IMR-90 (cell line): ENCODE measurements around a stretch of chr5.

DNA sequence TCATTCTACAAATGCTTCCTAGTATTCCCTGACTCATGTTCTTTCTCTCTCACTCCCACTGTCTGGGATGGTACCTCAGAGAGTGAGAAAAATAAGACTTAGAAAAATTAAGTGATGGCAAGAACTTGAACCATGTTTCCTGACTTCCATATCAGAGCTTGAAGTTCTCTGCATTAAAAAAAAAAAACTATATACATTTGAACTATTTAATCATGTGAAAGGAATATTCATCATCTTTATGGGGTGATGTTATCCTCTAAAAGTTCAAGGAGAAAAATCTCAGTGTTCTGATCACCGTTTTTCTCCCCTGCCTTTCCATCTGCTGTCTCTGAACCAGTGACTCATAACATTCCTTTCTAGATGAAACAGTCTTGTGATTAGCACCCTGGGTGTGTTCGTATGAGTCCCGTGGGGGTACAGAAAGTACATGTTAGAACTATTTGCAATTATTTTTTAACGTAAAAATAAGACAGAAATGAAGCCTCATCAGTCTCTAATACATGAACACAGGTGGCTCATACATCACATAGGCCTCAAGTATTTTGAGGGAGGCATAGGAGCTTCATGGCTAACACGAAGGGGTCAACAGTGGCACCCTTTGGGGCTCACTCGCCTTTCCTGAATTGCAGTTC lies 283.1 kb downstream of the SLF1 start:
- RRBS, result no CpG with 5 or more reads among the region's 6 CpGs
CAGE:
- cytosol, long polyA plus RNA, result no peak
- long polyA plus RNA, result no peak
- nucleus, long polyA plus RNA, result no peak

DNA sequence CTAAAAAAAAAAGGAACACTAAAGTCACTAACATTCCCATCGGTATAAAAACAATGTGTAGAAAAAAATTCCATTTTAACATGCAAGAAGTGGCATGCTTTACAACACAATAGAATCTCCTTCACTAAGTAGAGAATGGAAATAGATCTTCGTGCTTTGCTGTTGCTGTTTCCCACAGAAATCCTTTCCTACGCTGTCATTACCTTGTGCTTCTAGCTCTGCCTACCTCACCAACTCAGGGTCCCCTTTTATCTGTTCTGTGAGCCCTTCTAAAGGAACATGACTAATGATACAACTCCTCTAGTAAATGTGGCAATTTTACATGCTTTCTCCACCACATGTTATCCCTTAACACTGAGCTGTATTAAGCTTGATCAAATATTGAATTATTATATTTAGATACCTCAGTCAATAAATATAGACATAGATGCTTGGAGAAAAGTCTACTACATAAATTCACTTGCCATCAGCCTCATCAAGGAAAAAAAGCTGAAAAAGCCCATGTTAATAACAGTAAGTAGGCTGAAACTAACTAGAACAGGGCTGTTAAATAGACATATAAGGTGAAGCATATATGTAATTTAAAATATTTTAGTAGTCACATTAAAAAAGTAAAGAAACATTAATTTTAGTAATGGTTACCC lies 202.8 kb downstream of the MCTP1 start:
- RRBS, result no CpG with 5 or more reads among the region's 3 CpGs
CAGE:
- cytosol, long polyA plus RNA, result no peak
- long polyA plus RNA, result no peak
- nucleus, long polyA plus RNA, result no peak

- RRBS, result no CpG with 5 or more reads among the region's 4 CpGs
CAGE:
- cytosol, long polyA plus RNA, result no peak
- long polyA plus RNA, result no peak
- nucleus, long polyA plus RNA, result no peak
These were observed 15.5 kb downstream of the SPATA9 start for GRCh38 chr5:95666988-95667917.

DNA sequence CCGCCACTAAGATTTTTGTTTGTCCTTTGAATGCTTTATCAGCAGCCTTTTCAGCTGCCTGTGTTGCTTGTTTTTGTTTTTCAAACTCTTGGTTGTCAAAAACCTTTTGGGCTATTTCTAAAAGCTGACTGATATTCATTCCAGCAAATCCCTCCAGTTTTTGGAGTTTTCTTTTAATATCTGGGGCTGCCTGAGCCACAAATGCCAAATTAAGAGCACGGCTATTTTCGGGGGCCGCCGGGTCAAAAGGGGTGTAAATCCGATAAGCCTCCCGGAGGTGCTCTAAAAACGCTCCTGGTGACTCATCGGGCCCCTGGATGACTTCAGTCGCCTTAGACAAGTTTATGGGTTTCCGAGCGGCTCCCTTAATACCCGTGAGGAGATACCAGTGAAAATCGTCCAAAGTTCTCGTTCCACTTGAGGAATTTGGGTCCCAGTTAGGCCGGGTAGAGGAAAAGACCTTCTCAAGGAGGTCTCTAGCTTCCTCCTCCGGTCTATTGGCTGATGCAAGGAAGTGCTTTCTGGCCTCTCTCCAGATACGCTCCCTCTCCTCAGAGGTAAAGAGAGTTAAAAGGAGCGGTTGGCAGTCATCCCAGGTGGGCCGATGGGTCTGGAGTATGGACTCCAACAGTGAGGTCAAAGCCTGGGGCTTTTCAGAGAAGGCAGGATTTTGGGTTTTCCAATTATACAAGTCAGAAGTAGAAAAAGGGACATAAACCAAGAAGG lies 20.2 kb upstream of the RHOBTB3 start:
- RRBS, result no CpG with 5 or more reads among the region's 20 CpGs
CAGE:
- cytosol, long polyA plus RNA, result no peak
- long polyA plus RNA, result no peak
- nucleus, long polyA plus RNA, result no peak

- RRBS, result no CpG with 5 or more reads among the region's 2 CpGs
CAGE:
- cytosol, long polyA plus RNA, result no peak
- long polyA plus RNA, result no peak
- nucleus, long polyA plus RNA, result no peak
These were observed 3.3 kb upstream of the RHOBTB3 start for GRCh38 chr5:95727735-95728284.

GRCh38 chr5:95728365-95729211 lies 2.5 kb upstream of the RHOBTB3 start:
- RRBS, result no CpG with 5 or more reads among the region's 4 CpGs
CAGE:
- cytosol, long polyA plus RNA, result no peak
- long polyA plus RNA, result no peak
- nucleus, long polyA plus RNA, result no peak

- RRBS, result no CpG with 5 or more reads among the region's 2 CpGs
CAGE:
- cytosol, long polyA plus RNA, result no peak
- long polyA plus RNA, result no peak
- nucleus, long polyA plus RNA, result no peak
These were observed 1.0 kb downstream of the RHOBTB3 start for GRCh38 chr5:95732241-95732434.

- RRBS, result no CpG with 5 or more reads among the region's 6 CpGs
CAGE:
- cytosol, long polyA plus RNA, result no peak
- long polyA plus RNA, result no peak
- nucleus, long polyA plus RNA, result no peak
These were observed 34.1 kb upstream of the GLRX start for GRCh38 chr5:95856615-95857076.

DNA sequence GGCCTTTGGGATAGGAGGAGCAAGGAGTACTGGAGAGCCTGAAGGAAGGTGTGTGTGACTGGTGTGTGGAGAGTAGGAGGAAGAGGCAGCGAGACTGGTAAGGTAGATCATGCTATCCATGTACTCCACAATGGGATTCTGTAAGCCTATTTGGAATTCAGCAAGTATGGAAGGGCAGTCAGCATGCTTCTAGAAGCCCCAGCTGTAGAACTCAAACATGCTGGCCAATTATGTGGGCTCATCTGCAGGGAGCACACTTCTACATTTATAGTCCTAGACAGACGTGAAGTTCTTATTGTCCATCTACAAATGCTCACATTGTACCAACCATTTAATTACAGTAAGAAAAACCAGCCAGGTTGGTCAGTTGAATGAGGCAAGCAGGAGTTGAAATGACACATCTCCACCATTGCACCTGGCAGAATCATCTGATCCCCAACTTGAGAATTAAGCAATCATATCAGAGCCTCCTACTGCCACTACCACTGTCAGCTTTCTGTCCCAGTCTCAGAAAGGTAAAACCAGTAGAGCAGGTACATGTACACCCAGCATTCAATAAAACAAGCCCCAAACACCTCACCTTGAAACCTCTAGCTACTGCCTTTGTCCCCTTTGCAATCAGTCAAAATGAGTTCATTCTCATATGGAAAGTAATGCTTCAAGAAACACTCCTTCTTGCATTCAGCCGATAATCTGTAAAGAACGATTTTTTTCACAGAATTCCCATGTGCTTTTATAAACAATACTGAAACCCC lies 60.9 kb upstream of the GLRX start:
- RRBS, result no CpG with 5 or more reads among the region's 4 CpGs
CAGE:
- cytosol, long polyA plus RNA, result no peak
- long polyA plus RNA, result no peak
- nucleus, long polyA plus RNA, result no peak

DNA sequence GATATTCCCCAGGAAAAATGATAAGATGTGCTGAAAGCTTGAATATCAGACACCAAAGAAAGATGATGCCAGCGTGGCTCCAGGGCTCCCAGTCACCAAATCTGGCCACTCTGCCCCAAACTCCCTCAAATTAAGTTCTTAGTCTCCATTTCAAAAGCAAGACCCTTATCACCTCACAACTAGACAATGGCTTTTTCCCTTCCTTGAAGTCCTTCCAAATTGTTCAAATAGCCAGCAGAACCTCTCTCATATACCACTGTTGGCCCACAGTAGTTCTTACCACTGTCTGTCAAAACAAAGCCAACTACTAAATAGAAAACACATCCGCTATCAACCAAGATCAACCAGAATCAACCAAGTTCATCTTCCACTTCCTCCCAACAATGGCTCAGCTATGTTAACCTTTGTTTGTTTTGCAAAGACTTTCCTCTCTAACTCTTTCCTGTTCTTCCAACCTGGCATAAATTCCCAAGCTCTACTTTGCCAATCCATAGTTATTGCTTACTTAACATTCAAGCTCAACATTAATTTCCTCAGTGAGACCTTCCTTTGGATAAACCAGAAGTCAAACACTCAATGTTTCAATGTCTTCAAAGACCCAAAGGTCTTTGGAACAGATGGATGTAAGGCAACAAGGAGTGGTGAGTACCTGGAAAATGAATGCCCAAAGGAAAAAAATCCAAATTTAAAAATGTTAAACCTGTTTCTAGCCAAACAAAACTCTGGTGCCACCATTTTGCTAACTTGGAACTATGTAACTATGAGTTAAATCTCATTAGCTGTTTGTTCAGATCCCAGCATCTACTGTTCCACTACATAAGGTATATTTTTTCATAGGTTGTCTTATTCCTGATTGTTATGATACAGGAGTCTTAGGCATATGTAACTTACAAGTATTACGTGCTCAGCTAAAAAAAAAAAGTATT lies 15.1 kb downstream of the ELL2 start:
- RRBS, result no CpG with 5 or more reads among the region's 3 CpGs
CAGE:
- cytosol, long polyA plus RNA, result no peak
- long polyA plus RNA, result no peak
- nucleus, long polyA plus RNA, result no peak

- RRBS, result no CpG with 5 or more reads among the region's 1 CpG
CAGE:
- cytosol, long polyA plus RNA, result no peak
- long polyA plus RNA, result no peak
- nucleus, long polyA plus RNA, result no peak
These were observed 27.6 kb upstream of the ELL2 start for GRCh38 chr5:95989169-95989653.

GRCh38 chr5:96274998-96275620 lies 157.9 kb downstream of the PCSK1 start:
- RRBS, result no CpG with 5 or more reads among the region's 3 CpGs
CAGE:
- cytosol, long polyA plus RNA, result no peak
- long polyA plus RNA, result no peak
- nucleus, long polyA plus RNA, result no peak

DNA sequence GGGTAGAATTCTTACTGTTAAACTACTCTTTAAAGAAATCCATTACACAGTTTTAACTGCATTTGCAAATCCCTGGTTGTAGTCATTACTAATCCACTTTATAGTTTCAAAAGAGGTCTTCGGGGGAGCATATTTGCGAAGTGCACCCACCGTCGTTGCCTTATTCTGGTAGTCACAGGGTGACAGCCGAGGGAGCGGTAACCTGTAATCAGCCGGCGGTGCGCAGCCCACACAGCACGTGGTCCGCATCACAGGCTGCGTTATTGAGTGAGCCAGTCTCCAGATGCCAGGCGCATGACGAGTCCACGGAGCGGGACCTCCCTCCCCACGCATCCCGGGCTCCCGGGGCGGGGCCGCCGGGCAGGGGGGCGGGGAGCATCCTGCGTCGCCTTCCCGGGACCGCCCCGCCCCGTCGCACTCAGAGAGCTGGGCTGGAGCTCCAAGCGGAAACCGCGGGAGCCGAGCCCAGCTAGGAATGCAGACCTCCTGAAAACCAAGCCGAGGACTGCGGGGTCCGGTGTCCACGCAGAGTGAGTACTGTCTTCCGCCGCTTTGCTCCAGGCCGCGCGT lies 40.3 kb downstream of the CAST start:
- RRBS, result under 1% methylated on average over 11 of the region's 43 CpGs
CAGE:
- cytosol, long polyA plus RNA, result start-site peak on the plus strand centred at position 458 of the sequence, 111 bp wide, 1,365 and 2,261 reads in 2 replicates
- long polyA plus RNA, result start-site peak on the plus strand centred at position 456 of the sequence, 110 bp wide, 1,593 and 2,064 reads in 2 replicates
- nucleus, long polyA plus RNA, result start-site peak on the plus strand centred at position 459 of the sequence, 104 bp wide, 712 and 202 reads in 2 replicates

DNA sequence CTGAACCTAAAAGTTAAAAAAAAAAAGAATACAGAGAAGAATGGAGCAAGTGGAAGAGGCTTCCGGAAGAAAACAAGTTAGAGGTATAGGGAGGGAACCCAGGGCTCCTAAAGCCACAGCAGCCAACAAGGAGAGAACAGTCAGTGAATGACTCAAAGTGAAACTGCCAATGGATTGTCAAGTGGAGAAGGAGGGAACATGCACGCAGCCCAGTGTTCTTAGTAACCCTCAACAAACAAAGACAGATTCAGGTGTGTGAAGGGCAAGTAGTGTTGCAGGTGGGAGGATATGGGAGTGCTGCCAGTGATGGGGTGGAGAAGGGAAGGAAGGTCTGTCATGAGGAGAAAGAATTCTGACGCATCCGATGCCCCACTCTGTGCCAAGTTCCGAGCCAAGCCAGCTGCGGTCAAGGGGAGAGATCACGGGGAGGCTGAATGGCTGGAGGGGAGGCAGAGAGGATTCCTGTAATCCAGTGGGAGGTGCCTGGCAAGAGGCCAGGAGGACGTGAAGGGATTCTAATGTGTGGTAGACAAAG lies 56.4 kb downstream of the CAST start:
- RRBS, result no CpG with 5 or more reads among the region's 8 CpGs
CAGE:
- cytosol, long polyA plus RNA, result no peak
- long polyA plus RNA, result no peak
- nucleus, long polyA plus RNA, result no peak

DNA sequence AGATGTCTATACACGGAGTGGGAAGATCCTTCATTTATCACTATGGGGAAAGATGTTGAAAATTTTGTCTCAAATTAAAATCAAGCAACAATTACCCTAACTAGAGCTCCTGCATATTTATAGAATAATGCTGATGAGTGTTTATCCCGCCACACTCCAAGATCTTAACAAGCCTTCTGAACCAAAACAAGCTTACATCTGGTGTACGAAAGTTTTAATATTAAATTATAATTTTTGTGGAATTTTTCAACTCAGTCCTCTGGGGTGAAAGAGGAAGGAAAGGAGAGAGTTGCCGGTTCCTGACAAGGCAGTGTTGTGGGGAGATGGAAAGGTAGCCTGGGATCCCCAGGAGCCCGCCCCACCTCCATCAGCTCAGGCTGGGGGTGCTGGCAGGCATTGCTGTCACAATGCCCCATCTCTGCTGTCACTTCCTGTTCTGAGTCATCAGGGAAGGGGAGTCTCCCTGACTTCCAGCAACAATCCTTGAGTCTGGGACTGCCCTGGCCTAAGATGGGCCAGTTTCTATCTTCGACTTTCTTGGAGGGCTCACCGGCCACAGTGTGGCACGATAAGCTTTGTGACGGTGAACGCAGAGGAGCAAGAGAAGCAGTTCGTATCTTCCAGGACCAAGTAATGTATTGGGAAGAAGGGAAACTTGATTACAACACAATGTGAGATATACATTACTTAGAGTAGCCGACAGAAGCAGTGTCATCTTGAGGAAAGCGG lies 64.5 kb downstream of the ERAP1 start:
- RRBS, result no CpG with 5 or more reads among the region's 13 CpGs
CAGE:
- cytosol, long polyA plus RNA, result no peak
- long polyA plus RNA, result no peak
- nucleus, long polyA plus RNA, result no peak

- RRBS, result no CpG with 5 or more reads among the region's 8 CpGs
CAGE:
- cytosol, long polyA plus RNA, result no peak
- long polyA plus RNA, result no peak
- nucleus, long polyA plus RNA, result no peak
These were observed 31.6 kb downstream of the ERAP1 start for GRCh38 chr5:96776007-96776650.

DNA sequence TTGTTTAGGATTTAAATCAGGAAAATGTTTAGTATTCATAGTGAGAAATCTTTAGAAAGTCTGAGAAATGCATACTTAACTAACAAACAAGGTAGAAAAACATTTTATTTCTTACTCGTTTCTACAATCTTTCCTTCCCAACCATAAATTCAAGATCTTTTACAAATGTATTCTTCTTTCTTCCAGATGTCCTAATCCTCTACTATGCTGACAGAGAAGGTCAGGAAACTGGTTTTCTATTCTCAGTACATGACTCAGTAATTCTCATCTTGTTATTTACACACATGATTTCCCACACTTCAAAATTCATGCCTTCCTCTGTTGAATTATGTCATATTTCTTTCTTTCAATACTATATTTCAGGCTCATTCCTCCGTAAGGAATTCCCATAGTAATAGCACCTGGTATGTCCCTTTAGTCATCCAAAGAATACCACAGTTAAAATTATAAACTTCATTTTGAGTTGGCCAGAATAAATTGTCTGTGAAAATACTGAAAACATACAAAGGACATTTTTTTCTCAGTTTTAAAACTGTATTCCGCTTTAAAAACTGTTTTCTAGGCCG lies 14.3 kb upstream of the LNPEP start:
- RRBS, result no CpG with 5 or more reads among the region's 4 CpGs
CAGE:
- cytosol, long polyA plus RNA, result no peak
- long polyA plus RNA, result no peak
- nucleus, long polyA plus RNA, result no peak

GRCh38 chr5:96933765-96934226 lies 2.1 kb upstream of the LNPEP start:
- RRBS, result no CpG with 5 or more reads among the region's 4 CpGs
CAGE:
- cytosol, long polyA plus RNA, result no peak
- long polyA plus RNA, result no peak
- nucleus, long polyA plus RNA, result no peak

DNA sequence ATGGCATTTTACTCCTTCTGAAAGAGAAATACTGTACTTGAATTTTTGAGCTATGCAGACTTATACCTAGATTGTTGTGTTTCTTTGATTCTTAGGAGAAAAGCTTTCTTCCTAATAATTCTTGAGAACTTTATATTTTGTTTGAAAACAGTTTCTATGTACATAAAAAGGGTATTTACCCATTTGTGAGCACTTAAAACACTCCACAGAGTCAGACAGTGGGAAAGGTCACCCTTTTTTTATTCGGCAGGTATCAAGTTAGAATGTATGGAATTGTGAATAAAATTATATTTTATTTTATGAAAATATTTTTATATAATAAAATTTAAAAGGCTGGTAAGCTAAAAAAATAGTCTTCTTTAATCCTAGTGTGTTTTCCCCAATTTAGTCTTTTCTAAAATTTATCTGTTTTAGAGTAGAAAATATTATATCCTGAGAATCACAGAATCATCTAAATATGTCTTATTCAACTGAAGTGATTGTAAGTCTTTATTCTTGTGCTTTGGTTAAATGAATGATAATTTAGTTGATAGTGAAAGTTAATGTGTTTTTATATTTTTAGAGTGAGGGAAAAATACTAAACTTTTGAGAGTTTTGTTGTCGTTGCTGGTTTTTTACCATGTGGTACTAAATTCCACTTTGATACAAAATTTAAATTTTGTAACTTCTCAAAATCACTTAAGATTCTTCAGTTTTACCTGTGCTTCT lies 94.1 kb downstream of the LNPEP start:
- RRBS, result no CpG with 5 or more reads among the region's 2 CpGs
CAGE:
- cytosol, long polyA plus RNA, result no peak
- long polyA plus RNA, result no peak
- nucleus, long polyA plus RNA, result no peak

DNA sequence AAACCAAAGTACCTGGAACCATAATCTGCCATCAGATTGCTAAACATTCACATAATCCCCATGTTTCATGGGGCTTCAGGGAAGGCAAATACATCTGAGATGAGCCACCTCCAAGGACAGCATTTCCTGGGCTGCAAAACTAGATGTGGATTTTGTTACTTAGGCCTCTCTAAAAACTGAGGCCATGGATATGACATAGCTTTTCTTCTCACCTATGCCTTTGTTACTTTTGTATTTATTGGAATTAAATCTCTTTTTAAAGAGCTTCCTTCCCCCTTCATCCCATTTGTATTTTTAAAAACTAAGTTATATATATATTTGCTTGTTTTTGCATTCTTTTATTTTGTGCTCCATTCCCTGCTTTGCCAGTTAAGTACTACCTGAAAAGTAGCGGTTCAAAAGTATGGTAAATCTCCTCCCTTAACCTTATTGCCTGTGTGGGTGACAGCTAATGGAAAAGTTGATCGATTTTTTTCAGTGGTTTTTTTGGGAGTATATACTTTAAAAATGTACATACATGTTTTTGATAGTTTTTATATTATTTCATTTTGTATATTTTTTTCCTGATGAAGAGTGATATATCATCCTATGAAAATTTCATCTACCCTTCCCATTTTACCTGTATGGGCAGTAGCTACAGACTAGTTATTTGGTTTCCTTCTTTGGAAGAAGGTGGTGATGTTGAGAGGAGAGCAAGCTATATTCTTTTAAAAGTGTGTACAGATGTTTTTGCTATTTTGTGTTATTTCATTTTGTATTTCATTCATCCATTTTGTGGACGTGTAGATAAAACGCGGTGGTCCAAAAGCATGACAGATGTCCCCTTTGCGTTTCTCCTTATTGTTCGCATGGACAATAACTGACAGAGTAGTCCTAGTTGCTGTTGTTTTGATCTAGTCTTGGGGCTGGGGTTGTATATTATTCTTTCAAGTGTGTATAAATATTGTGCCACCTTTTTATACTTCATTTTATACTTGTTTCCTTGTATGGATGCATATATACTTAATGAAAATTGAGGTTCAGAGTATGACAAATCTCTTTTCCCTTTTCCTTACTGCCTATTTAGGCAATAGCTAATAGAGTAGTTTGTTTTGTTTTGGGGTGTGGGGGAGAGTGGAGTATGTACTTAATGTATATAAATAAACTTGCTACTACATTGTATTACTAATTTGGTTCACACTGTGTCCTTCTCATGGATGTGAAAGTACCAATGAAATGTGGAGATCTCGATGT lies 96.5 kb downstream of the LNPEP start:
- RRBS, result no CpG with 5 or more reads among the region's 8 CpGs
CAGE:
- cytosol, long polyA plus RNA, result start-site peak on the plus strand centred at position 430 of the sequence, 94 bp wide, 8 and 5 reads in 2 replicates
- long polyA plus RNA, result no peak
- nucleus, long polyA plus RNA, result no peak